Measurements from ENCODE around the gene CCDC34.

GRCh38 chr11:26848871-26849457 is 127.1 kb upstream of the SLC5A12 start:
- RRBS = no CpG with 5 or more reads among the region's 6 CpGs

DNA sequence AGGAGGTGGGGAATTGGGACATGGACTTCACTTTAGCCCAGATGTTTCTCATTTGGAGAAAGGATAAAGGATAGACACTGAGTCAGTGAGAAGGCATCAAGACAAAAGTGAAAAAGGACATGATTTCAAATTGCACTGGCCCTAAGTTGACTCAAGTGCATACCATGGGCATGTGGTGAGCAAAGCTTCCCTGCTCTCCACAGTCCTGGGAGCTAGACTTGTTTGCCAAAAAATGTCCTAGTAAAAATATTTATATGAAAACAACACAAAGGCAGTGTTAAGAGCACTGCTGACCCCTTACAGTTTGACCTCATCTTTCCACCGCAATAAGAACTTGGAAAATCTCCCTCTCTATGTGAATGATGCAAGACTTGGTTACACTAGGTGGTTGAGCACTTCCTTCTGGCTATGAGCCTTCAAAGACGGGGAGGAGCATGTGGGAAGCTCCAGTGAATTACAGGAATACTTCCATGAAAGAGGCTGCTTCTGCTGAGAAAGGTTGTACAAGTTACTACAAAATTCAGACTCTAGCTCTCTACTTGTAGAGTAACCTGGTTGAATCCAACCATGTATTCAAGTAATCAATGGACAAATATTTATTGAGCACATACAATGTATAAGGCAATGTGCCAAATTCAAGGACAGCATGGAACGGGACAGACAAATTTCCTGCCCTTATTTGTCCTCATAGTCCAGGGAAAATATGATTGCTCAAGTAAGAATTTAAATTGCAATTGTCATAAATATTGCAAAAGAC is 46.4 kb upstream of the FIBIN start:
- RRBS = no CpG with 5 or more reads among the region's 3 CpGs

DNA sequence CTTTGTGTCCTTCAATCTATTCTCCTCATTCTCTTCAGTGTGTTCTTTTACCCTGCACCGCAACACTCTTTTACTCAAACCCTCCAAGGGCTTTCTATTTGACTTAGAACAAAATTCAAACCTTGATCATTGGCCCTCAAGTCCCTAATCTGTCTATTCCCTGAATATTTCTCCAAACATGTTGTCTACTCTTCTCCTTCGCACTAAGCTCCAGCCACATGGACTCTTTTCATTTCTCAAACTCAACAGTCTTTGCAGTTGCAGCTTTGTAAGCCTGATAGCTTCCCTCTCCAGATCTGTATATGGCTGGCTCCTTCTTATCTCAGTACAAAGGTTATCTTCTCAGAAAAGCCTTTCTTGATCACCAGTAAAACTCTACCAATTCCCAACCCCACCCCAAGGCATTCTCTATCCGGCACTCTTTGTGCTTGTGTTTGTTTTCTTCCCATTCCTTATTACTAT is 147.3 kb downstream of the BBOX1 start:
- RRBS = no CpG with 5 or more reads among the region's 3 CpGs

DNA sequence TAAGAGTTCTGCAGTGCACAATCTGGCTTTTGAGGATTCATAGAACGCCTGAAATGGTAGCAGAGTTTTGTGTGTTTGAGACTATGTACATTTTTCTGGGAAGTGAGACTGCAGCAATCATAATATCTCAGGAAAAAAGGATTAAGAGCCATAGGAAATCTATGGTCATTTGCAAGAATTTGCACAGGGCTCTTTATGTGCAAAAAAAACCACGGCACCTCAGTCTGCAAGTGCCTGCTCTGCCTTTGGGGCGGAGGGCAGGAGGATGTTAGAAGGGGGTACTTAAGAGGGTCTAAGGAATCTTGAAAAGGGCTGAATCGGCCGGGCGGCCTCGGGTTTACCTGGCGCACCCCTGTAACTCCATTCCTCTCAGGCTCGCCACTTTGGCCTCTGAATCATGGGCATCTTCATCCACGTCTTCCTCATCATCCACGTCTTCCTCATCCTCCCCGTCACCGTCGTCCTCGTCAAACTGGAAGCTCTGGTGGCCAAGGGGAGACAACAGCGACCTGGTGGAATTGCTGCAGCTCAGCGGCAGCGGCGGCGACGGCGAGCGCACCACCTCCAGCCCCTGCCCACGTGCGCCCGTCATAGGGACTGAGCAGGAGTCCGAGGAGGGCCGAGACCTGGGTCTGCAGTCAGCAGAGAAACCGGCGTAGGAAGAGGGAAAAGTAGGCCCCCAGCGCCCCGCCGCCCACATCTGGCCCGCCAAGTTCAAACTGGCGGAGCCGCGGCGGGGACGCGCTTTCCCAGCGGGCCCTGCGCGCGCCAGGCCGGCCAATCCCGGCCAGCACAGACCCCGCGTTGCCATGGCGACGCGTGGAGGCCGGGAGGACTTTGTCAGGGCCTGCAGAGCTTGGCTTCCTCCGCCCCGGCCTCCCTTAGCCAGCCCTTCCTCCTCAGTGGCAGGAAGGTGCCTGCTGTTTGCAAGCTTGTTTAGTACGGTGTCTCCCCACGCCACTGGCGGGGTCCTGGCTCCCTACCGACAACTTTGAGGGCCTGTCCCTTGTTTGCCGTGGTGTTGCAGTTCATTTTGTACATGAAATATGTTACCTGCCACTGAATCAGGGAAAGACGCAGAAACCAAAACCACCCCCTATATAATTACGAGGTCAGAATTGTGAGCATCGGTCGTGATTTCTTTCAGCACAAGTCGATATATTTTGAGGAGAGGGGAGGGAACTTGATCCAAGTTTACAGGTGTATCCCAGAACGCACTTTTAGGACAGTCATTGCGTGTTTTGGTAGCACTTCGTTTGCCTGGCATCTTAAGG is at the start of gene CCDC34:
Gene CCDC34, minus strand, starts transcription at position 721 of the 1,274 bp plus-strand sequence.
- RRBS = 1% methylated on average over 9 of the region's 67 CpGs

DNA sequence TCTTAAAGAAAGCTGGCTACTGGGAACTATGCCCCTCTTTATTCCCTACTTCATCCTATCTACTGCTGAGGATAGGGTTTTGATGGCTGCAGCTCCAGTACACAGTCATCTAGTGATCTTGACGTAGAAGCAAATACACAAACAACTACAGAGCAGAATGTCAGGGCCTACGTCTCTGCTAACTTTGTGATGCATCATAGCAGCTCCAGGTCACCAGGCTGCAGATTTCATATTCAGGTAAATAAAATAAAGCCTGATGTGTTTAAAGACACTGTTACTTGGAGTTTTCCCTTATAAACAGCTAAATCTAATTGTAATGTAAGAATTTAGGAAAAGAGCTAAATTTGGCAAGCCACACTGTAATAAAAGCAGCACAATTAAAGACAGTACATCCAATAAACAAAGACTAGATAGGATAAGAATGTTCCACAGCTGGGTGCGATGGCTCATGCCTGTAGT is 39.8 kb upstream of the CCDC34 start:
- RRBS = no CpG with 5 or more reads among the region's 3 CpGs

DNA sequence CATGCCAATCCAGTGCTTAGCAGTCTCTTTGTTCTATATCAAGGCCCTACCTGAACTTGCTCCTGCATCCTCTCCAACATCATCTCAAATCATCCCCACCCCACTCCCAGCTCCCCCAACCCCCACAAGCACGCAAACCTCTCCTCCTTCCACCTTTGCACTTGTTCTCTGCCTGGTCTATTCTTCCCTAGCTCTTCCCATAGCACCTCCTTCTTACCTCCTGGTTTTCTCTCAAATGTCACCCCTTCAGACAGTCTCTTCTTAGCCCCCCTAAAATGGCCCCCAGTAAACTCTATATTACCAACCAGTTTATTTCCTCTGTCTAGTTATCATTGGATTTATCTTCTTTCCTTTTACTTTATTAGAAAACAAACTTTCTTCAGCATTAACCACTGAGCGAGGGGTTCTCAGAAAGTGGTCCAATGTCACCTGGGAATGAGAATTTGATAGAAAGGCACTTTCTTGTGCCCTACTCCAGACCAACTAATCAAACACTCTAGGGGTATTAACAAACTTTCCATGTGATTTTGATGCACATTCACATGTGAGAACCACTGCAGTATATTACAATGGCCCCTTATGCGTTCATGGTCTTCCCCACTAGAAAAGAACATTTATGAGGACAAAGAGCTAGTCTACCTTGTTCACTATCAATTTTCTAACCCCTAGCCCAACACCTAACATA is 41.7 kb downstream of the LGR4 start:
- RRBS = no CpG with 5 or more reads among the region's 3 CpGs

DNA sequence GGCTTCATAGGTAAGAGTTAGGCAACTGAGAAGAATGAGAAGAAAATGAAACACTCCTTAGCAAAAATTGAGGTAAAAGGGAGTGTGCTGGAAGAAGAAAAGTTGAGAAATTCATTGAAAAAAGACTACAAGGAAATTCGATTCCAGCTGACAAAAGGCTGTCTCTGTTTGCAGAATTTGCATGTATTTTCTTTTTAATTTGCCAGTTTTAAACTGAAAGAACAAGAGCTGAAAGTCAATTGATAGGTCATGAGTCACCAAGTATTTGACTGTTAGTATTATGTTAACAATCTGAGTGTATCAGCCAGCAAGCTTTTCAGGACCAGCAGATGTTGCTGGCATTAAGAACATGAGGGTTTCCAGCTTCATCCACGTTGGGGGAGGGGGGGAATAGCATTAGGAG is 726.6 kb downstream of the METTL15 start:
- RRBS = no CpG with 5 or more reads among the region's 2 CpGs

DNA sequence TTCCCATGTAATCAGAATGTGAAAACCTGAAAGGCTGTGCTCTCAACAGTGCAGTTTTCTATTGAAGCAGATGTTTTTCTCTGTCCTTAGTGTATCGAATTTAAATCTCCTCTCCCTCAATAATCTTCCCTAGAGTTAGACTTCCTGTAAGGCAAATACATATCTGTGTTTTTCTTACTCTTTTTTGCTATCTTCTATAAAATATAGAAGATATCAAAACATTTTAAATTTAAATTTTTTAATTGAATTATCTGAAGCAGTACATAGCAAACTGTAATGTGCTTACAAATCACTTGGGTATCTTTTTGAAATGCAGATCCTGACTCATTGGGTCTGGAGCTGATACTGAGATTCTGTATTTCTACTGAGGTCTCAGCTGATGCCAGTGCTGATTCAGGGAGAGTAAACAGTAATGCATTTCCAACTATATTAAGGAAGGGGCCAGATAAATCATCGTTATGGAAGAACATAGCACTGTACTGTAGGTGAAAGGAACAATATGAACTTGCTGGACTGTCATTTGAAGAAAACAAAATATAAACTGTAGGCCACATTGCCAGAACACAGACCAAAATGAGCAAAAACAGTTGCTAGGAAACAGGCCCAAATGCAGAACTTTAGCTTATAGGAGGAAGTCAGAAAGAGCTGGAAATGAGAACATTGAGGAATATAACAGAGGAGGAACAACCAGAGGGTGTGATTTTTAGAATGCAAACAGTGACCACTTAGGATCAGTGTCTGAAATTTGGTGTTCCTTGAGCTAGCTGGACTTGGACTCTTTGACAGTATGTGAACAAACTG is 3.2 kb downstream of the ARL14EP start:
- RRBS = no CpG with 5 or more reads among the region's 2 CpGs

- RRBS = no CpG with 5 or more reads among the region's 4 CpGs
Observed at GRCh38 chr11:30549498-30550025, 36.6 kb downstream of the MPPED2 start.

DNA sequence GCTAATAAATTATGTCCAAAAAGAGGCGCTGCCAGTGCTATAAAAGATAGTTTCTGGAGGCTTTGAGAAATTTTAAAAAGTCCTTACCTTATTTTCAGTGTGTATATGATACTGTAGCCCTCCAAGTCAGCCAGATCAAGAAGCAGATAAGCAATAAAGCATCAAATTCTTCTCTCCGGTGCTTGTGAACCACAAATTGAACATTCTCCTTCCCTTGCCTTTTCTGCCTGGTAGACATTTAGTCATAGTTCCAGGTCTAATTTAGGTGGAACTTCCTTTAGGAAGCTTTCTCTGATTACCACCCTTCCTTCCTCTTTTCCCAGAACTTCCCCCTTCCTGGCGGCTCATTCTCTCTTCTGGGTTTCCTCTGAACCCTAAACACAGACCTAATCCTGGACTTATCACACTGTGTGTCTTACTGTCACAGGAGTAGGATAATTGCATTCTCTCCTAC is 61.9 kb downstream of the RCN1 start:
- RRBS = no CpG with 5 or more reads among the region's 3 CpGs

DNA sequence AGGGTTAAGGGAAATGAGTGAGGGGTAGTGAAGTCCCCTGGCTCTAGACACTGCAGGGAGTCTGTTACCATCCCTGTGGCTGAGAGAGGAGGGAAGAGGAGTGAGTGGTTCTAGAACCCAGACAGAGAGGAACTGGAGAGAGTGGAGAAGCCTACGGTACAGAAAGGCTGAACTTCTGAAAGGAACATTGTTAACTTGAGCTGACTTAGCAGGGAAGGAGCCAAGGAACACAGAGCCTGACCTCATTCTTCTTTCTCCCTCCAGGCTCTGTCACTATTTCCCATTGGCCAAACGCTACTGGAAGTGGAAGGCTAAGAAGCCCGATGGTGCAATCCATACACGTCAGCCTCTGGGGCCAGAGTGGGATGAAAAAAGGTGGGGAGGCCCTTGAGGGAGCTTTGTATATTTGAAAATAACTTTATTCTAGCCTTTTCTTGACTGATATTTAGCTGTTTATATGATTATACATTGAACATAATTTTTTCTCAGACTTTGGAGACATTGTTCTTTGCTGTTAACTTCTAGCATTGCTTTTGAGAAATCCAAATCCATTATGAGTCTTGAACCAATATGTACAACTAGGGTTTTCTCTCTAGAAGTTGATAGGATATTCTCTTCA is 16.5 kb upstream of the WT1 start:
- RRBS = no CpG with 5 or more reads among the region's 4 CpGs

GRCh38 chr11:32953667-32954322 is 61.2 kb downstream of the QSER1 start:
- RRBS = no CpG with 5 or more reads among the region's 3 CpGs

- RRBS = no CpG with 5 or more reads among the region's 3 CpGs
Observed at GRCh38 chr11:33146760-33147244, 14.5 kb downstream of the CSTF3 start.

- RRBS = no CpG with 5 or more reads among the region's 5 CpGs
Observed at GRCh38 chr11:33691042-33691683, 9.5 kb downstream of the C11orf91 start.

DNA sequence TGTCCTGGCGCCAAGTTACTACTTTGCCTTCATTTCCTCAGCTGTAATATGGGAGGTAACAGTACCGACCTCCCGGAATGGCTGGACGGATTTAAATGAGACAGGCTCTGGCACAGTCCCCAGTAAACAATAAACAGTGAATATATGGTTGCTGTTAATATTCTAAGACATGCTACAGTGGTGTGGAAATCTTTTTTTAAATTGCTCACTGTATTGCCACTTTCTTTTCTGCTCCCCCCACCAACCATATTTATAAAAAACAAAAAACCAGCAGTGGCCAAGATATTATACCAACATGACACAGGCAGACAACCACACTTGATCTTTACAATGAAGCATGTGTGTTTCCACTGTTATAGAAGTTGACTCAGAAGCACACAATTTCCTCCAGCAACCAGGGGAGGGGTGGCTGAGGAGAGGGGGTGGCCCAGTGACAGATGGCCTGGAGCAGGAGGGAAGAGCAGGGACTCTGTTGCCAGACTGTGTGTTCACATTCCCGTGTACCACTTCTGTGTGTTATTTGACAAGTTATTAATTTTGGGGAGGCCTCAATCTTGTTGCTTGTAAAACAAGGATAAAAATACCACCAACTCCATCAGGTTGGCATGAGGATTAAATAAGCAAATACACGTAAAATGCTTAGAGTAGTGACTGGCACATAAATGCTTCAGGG is 14.8 kb downstream of the CD59 start:
- RRBS = no CpG with 5 or more reads among the region's 6 CpGs

GRCh38 chr11:34028081-34028927 is 23.2 kb upstream of the CAPRIN1 start:
- RRBS = no CpG with 5 or more reads among the region's 8 CpGs

DNA sequence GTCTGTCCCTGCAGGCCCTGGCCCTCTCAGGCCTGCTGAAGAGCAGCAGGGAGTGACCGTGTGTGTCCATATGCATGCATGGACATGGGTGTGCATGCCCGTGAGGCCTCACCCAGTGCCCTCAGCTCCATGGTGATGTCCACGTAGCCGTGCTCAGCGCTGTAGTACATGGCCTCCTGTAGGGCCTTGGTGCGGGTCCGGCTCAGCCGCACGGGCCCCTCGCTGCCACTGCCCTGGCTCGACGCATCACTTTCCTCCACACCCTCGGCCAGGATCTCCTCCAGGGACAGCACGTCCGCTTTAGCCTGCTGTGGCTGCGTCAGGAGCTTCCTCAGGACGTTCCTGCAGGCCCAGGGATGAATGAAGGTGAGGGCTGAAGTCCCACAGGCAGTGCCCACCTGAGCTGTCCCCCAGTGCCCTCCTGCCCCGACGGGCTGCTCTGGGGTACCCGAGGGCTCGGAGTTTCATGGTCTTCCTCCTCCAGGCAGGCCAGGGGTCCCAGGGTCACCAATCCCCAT is 57.1 kb downstream of the NAT10 start:
- RRBS = no CpG with 5 or more reads among the region's 21 CpGs

GRCh38 chr11:34186136-34186939 is 80.9 kb downstream of the NAT10 start:
- RRBS = 44% methylated on average over 2 of the region's 22 CpGs

DNA sequence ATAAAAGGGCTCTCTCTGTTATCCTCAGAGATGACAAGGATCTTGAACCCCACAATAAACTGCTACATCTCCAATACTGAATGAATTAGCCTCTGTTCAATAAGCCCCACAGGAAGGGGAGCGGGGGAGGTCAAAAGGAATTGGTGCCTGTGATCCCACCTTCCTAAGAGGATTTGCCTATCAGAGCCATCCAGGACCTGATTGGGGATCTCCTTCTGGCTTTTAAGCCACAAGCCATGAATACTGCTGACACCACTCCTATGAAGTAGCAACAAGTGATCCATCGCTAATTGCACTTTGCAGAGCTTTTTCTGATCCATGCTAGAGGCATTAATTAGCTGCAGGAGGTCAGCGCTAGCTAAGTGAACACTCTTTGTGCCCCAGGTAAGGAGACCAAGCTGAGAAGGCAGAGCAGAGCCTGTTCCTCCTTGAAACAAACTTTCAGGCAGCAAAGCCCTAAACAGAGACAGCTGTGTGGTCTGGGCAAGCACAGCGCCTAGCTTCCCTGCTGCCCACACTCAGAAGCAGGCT is 122.3 kb downstream of the ABTB2 start:
- RRBS = no CpG with 5 or more reads among the region's 4 CpGs

Measured in hTERT-HM (cell line).